SK-N-MC (cell line): ENCODE measurements around the genes SCAPER, TSPAN3 and LINGO1.

- RRBS, result 49% methylated on average over 10 of the region's 43 CpGs
These were observed 4.6 kb downstream of the ISL2 start for GRCh38 chr15:76341092-76341752.

DNA sequence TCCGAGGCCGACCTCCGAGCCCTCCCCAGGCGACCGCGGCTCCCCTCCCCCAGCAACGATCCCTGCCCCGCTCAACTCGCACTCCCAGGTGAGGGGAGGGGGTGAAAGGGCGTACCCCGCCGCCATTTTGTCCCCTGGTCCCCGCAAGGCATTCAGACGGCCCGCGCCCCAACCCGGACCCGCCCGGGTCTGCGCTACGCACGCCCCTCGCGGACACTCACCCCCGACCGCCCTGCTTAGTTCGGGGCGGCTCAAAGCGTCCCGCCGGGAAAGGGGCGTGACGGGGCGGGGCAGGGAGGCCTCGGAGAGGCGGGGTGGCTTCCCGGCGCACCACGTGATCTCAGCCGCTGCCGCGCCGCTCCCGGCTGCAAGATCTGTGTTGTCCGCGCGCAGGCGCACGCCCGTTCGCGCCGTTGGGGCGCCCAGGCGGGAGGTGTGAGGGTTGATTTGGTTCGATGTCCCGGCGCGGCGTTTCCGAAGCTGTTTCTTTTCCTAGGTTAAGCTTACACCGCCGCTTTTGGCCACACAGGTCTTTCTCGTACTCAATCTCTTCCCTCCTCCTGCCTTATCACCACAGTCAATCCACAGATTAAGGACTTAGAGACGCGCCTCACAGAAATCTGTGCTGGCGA lies at the start of gene SCAPER:
TSS of gene SCAPER (minus strand) at position 263 of the 632 bp plus-strand sequence.
- RRBS, result under 1% methylated on average over 31 of the region's 67 CpGs

- RRBS, result no CpG with 5 or more reads among the region's 16 CpGs
These were observed 35.2 kb downstream of the PSTPIP1 start for GRCh38 chr15:77030052-77030634.

- RRBS, result no CpG with 5 or more reads among the region's 15 CpGs
These were observed 27.8 kb downstream of the TSPAN3 start for GRCh38 chr15:77042908-77043611.

GRCh38 chr15:77070206-77071423 lies at the start of gene TSPAN3:
TSS of gene TSPAN3 (minus strand) at chr15:77071109.
- RRBS, result 1% methylated on average over 32 of the region's 115 CpGs

DNA sequence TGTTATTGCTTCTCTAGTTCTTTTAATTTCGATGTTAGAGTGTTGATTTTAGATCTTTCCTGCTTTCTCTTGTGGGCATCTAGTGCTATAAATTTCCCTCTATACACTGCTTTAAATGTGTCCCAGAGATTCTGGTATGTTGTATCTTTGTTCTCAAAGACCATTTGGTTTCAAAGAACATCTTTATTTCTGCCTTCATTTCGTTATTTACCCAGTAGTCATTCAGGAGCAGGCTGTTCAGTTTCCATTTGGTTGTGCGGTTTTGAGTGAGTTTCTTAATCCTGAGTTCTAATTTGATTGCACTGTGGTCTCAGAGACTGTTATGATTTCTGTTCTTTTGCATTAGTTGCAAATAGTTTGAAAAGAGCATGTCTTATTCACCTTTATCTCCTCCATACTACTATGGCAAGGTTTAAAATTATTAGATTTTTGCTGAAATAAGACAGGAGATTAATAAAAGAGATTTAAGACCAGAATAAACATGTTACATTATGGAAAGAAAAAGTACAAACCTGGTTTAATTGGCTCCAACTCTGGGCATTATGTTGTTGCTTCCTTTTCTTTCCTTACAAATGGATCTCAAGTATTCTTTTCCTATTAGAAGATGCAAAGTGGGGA lies 133.9 kb downstream of the PEAK1 start:
- RRBS, result no CpG with 5 or more reads among the region's 3 CpGs

GRCh38 chr15:77418625-77419059 lies 1.3 kb downstream of the PEAK1 start:
- RRBS, result no CpG with 5 or more reads among the region's 8 CpGs

- RRBS, result under 1% methylated on average over 17 of the region's 28 CpGs
These were observed 283 bp downstream of the PEAK1 start for GRCh38 chr15:77419739-77419903.

DNA sequence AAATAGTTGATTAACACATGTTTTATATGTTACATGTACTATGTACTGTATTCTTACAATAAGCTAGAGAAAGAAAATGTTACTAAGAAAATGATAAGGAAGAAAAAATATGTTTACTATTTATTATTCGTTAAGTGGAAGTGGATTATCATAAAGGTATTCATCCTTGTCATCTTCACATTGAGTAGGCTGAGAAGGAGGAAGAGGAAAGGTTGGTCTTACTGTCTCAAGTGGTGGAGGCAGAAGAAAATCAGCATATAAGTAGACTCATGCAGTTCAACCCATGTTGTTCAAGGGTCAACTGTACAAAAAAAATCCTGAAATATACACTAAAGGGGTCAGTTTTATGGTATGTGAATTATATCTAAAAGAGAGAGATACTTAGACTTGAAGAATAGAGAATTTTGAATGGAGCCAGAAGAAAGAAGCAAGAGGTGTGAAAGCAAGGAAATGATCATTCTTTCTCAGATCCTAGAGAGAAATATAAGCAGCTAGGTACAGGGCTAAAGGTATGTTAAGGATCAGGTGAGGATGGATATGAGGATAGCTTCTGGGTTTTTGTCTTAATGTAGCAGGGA lies 5.8 kb downstream of the HMG20A start:
- RRBS, result no CpG with 5 or more reads among the region's 1 CpG

DNA sequence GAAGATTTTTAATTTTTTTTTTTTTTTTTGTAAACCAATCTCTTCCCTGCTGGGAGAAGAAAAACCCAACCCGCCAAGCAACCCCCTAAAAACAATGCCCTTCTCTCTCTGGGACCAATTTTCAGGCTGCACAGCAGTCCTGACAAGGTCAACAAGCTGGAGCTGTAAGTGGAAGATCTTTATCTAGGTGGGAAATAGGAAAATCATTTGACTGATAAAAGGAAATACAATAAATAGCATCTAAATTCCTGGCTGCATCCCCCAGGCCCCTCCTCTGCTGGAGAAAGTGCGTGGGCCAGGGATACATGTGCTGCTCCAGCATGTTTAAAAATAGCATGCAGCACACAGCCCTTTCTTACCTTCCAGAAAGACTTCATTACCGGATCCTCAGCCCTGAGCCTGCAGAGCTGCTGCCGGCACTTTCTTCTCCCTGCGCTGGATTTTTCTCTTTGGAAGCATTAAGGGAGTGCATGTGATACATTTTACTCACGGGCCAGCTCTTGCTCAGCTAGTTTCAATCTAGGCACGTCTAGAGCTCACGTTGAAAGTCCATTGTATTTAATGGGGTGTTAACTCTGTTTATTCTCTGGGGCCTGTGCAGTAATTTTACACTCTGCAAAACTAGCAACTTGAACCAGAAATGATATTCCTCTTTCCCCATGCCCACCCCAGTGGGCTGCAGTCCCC lies 77.3 kb downstream of the HMG20A start:
- RRBS, result no CpG with 5 or more reads among the region's 8 CpGs

- RRBS, result no CpG with 5 or more reads among the region's 21 CpGs
These were observed 85.7 kb downstream of the HMG20A start for GRCh38 chr15:77506248-77507025.

- RRBS, result 68% methylated on average over 2 of the region's 8 CpGs
These were observed 84.4 kb downstream of the LINGO1 start for GRCh38 chr15:77548410-77548698.

DNA sequence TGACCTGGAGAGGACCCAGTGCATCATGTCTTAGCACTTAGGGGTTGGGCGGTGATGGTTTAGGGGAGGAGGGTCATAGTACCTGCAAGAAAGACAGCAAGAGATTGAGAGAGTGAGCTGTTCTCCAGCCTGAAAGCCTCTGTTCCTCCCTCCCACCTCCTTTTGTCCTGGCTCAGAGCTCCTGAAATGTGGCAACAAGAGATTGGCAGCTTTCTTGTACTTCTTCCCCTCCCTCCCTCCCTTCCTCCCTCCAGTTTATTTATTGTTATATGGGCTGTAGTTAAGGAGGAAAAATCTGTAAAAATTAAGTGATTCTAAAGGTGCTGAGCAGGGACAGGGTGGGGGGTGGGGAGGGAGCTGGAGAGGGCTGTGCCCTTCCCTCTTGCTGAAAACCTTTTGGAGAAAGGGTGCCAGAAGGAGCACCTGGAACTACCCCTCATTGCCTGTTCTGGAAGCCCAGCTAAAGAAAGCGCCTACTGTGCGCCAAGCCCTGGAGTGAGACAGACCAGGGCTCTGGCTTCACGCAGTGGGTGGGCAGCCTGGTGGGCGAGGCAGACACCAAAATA lies 35.8 kb downstream of the LINGO1 start:
- RRBS, result no CpG with 5 or more reads among the region's 5 CpGs

GRCh38 chr15:77632577-77633448 lies at the start of gene LINGO1:
TSS of gene LINGO1 (minus strand) at chr15:77632912.
- RRBS, result 1% methylated on average over 37 of the region's 110 CpGs

DNA sequence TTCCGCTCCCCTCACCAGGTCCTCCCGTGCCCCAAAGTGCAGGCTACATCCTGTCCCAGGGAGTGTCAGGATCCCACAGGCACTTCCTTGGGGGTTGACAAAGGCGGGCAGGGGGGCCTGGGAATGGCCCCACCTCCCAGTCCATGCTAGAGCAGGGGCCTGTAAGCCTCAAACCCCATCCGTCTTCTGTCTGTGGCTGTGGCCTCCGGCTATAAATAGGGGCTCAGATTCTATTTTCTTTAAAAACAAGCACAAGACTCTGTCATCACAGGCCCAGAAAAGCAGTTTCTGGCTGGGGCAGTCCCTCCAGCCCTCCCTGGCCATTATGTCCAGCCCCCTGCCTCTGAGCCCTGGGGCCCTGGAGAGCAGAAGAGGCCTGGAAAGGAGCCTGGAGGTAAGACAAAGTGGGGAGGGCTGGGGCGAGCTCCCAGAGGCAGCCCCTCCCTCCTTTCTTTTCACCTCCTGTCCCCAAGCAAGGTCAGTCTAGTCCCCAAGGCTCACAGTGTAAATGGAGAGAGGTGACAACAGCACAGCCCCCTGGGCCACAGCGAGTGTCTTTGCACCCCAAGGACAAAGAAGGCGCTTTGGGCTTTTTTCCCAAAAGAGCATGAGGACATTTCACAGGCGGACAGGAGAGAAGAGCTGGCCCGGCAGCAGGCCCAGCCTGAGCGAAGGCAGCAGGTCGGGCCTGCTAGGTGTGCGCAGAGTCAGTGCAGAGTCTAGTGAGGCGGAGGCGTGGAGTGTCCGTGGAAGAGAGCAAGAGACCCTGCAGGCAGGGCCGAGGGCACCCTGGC lies 188.4 kb downstream of the TBC1D2B start:
- RRBS, result no CpG with 5 or more reads among the region's 17 CpGs

GRCh38 chr15:77993909-77994553 lies 83.5 kb downstream of the TBC1D2B start:
- RRBS, result no CpG with 5 or more reads among the region's 15 CpGs

DNA sequence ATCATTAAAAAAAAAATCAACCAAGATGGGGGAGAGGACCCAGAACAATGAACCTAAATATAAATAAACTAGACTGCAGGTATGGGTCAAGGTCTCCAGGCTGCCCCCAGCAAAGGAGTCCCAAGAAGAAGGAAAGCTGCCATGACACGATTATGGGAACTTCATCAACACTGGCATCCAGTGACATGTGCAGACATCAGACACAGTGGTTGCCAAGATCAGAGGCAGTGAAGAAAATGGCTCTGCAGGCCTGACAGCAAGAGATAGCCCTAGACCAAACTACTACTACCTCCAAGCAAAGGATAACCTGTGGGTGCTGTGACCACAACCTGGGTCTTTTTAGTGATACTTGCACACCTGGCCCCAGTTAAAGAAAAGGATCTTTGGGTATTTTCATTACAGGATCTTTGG lies 22.2 kb downstream of the TBC1D2B start:
- RRBS, result no CpG with 5 or more reads among the region's 1 CpG

DNA sequence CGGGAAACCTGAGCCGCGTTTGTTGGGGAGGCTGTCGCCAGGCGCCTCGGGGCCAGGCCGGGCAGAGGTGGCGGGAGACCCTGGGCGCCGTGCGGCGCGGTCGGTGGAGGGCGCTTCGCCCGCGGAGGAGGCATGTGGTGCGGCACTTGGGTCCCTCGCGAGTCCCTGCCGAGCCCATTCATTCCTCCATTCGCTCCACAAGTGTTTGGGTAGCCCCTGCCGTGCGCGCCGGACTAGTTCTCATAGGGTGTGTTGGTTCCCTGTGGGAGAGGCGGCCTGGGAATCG lies 551 bp downstream of the DNAJA4 start:
- RRBS, result 20% methylated on average over 4 of the region's 29 CpGs

DNA sequence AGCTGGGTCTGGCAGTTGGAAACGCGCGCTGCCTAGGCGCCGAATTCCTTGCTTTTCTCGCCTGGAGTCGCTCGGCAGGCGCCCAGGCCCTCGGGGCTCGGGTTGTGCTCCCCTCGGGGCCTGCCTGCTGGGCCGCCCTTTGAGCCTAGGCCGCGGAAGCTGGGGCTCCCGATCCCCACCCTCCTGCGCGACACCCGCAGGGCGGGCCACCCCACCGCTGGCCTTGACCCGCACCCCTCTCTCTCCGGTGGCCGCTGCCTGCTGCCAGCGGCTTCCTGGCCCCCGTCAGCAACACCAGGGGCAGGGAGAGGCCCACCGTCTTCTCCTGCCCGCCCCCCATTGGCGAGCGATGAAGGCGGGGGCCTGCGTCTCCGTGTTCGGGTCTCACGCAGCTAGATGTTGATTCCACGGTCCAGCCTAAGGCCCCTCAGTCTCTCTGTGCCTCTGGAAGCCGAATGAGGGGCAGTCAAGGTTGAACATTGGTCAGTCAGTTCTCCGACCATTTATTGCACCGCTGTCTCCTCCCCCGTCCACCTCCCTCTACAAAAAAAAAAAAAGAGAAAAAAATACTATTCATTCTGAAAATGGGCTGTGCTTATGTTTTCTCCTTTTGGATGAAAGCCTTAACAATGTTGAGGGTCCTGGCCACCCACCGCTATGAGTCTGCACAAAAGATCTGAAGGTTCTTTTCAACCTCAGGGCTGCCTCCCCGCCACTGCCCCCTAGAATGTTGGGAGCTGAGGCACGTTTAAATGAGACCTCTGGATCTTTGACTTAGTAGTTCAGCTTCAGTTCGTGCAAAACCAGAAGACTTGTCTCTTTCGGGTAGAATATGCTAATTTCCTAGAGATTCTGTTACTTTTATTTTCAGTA lies 595 bp downstream of the IREB2 start:
- RRBS, result no CpG with 5 or more reads among the region's 45 CpGs

GRCh38 chr15:78448731-78449322 lies 10.8 kb downstream of the IREB2 start:
- RRBS, result no CpG with 5 or more reads among the region's 5 CpGs